ENCODE measurements around the genes ASB17 and IFI44.

DNA sequence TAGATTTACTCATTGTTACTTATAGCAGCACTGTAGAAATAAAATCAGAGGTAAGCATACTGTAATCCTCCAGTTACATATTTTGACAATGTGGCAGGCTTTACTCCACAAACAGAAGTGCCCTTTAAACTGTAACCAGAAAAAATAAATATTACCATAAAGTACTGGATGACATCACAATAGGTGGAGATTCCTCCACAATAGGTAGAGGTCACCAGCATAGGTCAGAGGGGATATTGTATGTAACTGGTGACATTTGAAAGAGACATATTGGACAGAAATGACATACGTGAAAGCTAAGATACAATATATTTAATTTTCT is at the start of gene ASB17:
Gene ASB17 (minus strand): TSS at position 126 of the 322 bp plus-strand sequence.
- PRO-cap, 2 experiments, result no peak in any of the 2 experiments

GRCh38 chr1:76119230-76119529 is 44.6 kb downstream of the ST6GALNAC3 start:
- PRO-cap, 2 experiments, result no peak in any of the 2 experiments

GRCh38 chr1:76254377-76254812 is 179.8 kb downstream of the ST6GALNAC3 start:
- PRO-cap, 2 experiments, result no peak in any of the 2 experiments

DNA sequence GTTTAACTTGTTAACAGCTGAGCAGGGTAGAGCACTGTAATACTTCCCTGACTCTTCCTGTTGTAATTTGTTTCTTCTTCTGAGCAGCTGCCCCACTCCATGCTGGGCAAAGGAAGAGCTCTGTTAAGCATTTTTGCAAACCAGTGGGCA is 220.3 kb downstream of the ST6GALNAC3 start:
- PRO-cap, 2 experiments, result no peak in any of the 2 experiments

- PRO-cap, 2 experiments, result no peak in any of the 2 experiments
These were observed 1.0 kb downstream of the ST6GALNAC5 start for GRCh38 chr1:76868109-76868917.

GRCh38 chr1:77371025-77371442 is 89.2 kb downstream of the AK5 start:
- PRO-cap, 2 experiments, result no peak in any of the 2 experiments

DNA sequence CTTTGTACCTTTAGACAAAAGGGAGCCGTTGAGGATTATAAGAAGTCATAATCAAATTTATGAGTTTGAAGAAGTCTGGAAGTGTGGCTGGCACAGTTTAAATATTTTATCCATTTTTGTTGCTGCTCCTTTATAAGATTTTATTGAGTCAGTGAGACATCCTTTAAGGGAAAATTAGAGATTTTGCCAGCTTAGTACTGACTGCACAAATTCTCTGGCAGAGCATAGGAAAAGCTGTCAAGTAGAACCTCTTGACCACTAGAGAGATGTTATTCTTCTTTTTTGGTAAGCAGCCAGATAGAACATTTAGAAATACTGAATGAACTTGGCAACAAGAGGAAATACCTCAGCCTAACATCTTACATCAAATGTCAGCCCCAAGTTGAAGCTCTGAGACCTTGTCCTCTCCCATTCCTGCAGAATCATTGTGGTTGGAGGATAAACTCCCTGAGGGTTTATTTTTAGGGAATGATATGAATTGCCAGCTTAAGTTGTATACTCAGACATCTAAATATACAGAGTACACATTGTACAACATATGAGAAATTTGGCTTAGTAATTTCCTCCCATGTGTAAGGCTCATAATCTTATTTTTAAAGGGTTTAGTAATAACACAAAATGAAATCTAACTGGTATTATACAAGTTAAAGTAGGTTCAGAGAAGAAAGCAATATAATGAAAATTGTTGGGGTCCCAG is 53.5 kb downstream of the MIGA1 start:
- PRO-cap, 2 experiments, result no peak in any of the 2 experiments

DNA sequence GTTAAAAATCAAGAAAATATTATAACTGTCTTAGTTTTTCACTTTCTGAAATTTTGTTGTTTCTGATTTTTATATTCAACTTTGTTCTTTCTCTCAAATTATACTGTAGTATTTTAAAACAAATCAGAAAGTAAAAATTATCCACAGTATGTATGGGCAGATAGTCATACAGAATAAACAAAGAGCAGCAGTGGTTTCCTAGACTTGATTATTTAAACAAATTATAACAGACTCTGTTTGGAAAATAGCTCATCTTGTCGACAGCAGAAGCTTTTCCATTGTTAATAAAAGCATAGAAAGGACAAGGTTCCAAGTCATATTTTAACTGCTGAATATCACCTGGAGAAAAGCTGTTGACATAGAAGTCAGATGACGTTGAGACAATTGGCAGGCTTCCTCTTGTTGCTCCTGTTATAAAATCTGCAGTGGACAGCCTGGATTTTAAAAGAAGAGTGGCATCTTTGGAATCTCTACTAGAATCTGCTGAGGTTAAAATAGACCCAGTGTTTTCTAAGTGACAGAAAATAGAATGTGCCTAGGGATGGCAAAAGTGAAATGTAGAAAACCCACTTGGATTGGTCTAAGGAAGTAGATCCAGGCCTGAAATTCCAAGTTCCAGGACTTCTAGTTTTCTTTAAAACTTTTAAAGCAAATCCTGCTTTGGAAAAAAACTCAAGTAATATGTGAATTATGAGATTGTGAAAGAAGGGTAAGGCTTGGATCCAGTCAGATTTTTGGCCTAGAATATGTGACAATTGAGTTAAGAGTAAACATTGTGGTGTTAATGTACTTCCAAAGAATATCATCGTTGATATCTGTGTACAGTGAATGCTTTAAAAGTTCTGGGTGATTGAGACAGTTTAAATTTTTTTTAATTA is 53.6 kb upstream of the NEXN start:
- PRO-cap, 2 experiments, result peak in 2 of 2 experiments; most common plus-strand start position 444 of the sequence (in 2); most common minus-strand start position 286 of the sequence (in 2)

DNA sequence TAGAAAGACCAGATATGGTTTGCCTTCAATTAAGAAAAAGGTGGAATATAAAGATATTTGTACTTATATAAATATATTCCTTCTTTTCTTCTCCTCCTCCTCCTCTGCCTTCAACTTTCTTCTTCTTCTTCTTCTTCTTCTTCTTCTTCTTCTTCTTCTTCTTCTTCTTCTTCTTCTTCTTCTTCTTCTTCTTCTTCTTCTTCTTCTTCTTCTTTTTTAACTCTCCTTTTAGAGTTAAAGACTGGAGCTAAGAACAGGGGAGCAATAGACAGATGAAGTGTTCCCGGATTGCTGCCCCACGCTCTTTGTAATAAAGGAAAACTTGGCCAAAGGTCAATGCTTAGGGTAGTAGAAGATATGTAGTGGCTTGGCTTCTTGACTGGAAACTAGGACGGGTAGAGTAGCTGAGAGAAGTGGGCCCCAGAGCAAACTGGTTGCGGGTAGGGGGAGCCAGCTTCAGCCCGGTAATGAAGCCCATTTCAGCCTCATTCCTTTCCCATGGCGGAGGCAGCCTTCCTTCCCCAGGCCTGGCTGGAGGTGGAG is 556 bp upstream of the NEXN start:
- PRO-cap, 2 experiments, result peak in 2 of 2 experiments; most common plus-strand start position 423 of the sequence (in 2); most common minus-strand start position 307 of the sequence (in 2)

GRCh38 chr1:78419275-78419665 is 71.5 kb upstream of the PTGFR start:
- PRO-cap, 2 experiments, result no peak in any of the 2 experiments

DNA sequence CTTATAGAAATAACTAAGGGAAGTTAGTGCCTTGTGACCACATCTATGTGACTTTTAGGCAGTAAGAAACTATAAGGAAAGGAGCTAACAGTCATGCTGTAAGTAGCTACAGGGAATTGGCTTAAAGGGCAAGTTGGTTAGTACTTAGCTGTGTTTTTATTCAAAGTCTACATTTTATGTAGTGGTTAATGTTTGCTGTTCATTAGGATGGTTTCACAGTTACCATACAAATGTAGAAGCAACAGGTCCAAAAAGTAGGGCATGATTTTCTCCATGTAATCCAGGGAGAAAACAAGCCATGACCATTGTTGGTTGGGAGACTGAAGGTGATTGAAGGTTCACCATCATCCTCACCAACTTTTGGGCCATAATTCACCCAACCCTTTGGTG is 5.8 kb upstream of the IFI44 start:
- PRO-cap, 2 experiments, result no peak in any of the 2 experiments

DNA sequence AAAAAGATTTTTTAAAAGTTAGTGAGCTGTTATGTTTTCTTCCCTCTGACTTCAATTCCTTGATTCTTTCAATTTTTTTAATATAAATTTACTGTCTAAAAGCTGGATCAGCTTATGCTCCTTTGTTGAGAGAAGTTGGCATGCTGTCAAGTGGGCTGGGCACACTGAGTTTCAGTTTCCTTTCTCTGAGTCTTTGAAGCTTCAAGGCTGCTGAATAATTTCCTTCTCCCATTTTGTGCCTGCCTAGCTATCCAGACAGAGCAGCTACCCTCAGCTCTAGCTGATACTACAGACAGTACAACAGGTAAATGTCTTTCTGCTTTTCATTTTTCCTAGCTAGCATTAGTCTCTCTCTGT is at the start of gene IFI44:
Gene IFI44 (plus strand): TSS at position 230 of the 357 bp plus-strand sequence.
- PRO-cap, 2 experiments, result peak in 2 of 2 experiments; most common plus-strand start position 231 of the sequence (in 1)

DNA sequence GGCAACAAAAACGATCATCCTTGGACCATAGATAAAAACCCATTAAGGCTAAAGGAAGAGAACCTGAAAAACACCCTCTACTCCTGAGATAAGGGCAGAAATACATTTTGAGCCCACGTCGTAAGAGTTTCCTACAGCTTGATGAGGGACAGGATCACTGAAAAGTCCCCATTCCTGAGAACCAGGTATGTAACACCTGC is 1050.8 kb upstream of the ADGRL2 start:
- PRO-cap, 2 experiments, result no peak in any of the 2 experiments

GRCh38 chr1:81174772-81175130 is 626.0 kb upstream of the ADGRL2 start:
- PRO-cap, 2 experiments, result no peak in any of the 2 experiments

- PRO-cap, 2 experiments, result peak in 2 of 2 experiments; most common plus-strand start chr1:81411168 (in 2); most common minus-strand start chr1:81410975 (in 1)
These were observed 389.8 kb upstream of the ADGRL2 start for GRCh38 chr1:81410831-81411404.

DNA sequence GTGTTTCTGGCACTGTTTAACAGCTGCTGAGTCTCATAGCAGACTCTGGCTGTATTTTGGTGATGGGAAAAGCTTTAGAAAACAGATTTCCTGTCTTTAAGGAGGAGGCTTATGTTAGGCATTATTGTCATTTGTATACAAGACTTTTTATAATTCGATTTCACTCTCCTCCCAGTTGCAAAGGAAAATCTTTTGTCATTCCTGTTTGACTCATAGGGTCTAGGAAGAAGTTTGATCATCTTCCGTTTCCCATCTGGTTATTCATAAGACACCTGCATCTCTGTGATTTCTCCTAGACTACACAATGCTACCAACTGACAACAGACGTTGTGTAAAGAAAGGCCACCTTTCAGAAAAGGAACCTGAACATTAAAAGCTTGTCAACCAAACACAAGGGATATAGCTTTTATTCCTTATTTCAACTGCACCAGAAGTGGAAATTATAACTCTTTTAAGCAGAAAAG is 386.0 kb upstream of the ADGRL2 start:
- PRO-cap, 2 experiments, result peak in 1 of 2 experiments; most common plus-strand start position 295 of the sequence (in 1)

- PRO-cap, 2 experiments, result peak in 1 of 2 experiments; most common plus-strand start chr1:81800033 (in 1)
These were observed 941 bp upstream of the ADGRL2 start for GRCh38 chr1:81799734-81800251.

- PRO-cap, 2 experiments, result peak in 2 of 2 experiments; most common plus-strand start chr1:81802839 (in 1); most common minus-strand start chr1:81802912 (in 2)
These were observed 2.1 kb downstream of the ADGRL2 start for GRCh38 chr1:81802587-81803420.

DNA sequence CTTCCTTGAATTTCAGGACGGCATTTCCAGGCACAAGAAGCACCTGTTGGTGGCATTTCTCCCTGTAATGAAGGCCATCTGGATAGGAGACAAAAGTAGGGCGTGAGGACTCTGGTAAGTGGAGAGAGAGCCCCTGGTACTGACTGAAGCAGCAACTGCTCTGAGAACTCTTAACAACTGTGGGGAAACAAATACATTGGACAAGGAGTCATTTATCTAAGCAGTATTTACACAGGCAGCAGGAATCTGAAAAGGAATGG is 361.7 kb downstream of the ADGRL2 start:
- PRO-cap, 2 experiments, result no peak in any of the 2 experiments

DNA sequence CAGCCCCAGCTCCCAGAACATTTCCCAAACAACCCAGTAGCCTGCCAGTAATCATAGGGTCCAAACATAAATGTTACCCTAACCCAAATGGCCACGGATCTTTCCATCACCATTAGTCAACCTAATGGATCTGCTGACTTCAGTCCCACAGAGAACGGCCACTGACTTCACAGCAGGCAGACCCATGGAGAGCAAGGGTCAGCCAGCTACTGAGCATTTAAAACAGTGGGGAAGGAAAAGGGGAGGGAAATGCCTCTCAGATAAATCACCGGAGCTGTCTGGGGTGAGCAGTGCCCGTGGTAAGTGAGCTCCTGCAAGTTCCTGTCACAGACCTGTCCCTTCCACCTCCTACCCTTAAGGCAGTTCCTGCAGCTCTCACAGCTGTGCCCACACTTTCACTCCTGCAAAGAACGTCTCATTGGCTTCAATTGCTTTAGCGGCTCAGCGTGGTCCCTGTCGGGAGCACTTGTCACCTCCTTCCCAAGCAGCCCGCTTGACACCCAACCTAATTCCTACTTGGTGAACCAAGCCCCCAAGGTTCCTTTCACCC is 306.4 kb downstream of the TTLL7 start:
- PRO-cap, 2 experiments, result no peak in any of the 2 experiments